Measurements from ENCODE around the genes AMMECR1L, SAP130 and PLEKHB2.

DNA sequence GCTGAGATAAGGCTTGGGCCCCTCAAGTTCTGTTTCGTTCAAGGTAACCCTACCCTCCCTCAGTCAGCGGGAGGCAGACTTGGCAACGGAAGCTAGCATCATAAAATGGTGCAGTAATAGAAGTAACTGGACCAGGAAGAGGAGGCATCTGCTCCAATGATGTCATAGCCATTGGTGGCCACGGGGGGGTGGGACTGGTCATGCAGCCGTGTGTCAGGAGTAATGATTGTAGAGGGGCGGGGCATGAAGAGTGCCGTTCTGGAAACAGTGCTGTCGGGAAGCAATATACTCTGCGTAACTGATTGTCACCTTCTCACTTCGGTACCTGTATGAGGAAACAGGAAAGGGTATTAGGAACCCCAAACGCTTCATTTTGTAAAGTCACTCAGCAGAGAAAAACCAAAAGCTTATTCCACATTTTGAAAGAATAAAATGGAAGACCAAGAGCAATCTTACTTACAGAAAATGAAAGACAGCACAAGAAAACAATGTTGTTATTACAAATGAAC lies 7.0 kb upstream of the POLR2D start:
- PRO-cap, result no peak

GRCh38 chr2:127873748-127874383 lies 11.9 kb downstream of the AMMECR1L start:
- PRO-cap, result no peak

DNA sequence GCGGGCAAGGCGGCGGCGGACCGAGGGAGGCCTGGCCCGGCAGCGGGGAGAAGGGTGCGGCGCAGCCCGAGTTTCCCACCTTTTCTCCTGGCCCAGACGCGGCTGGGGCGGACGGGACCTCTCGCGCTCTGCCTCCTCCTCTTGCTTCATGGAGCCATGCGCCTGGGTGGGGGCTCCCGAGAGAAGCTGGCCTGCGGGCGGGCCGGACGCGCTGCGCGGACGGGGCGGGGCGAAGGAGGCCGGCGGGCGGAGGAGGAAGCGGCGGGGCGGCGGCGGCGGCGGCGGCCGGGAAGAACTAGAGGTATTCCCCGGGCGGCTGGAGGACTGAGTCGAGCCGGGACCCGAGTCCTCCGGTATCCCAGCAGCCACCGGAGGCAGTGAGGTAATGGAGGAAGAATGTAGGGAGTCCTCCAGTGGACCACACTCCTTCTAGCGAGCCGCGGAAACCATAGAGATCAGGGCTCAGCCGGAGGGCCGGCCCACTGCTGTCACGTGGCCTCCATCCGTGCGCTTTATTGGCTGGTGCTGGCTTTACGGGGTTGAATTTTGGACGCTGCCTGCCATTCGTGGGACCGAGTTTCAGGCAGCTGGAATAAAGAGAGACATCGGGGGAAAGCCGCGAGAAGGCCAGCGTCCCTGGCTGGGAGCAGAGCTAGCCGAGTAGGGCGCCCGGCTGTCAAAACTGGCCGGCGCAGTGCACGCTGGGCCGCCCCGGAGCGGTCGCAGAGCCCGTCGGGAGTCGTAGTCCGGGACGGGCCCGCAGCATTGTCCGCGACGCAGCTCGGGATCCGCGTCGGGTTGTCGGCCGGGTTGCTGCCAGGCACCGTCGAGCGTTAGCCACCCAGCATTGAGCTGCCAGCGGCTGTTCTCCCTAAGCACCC lies at the start of gene AMMECR1L:
AMMECR1L (minus strand) TSS at position 226 of the 881 bp plus-strand sequence.
- PRO-cap, result unidirectional peak, plus-strand start at position 242 of the sequence; unidirectional peak, minus-strand start at position 428 of the sequence; unidirectional peak, plus-strand start at position 765 of the sequence

- PRO-cap, result bidirectional peak, plus-strand start at chr2:128027577, minus-strand start at chr2:128027306; bidirectional peak, plus-strand start at chr2:128028354, minus-strand start at chr2:128028093
These were observed at the start of gene SAP130 for GRCh38 chr2:128027442-128028183. Gene SAP130, minus strand, starts transcription at chr2:128028059.

- PRO-cap, result no peak
These were observed 51.4 kb downstream of the HS6ST1 start for GRCh38 chr2:128267138-128267710.

GRCh38 chr2:128347779-128348550 lies 29.3 kb upstream of the HS6ST1 start:
- PRO-cap, result no peak

DNA sequence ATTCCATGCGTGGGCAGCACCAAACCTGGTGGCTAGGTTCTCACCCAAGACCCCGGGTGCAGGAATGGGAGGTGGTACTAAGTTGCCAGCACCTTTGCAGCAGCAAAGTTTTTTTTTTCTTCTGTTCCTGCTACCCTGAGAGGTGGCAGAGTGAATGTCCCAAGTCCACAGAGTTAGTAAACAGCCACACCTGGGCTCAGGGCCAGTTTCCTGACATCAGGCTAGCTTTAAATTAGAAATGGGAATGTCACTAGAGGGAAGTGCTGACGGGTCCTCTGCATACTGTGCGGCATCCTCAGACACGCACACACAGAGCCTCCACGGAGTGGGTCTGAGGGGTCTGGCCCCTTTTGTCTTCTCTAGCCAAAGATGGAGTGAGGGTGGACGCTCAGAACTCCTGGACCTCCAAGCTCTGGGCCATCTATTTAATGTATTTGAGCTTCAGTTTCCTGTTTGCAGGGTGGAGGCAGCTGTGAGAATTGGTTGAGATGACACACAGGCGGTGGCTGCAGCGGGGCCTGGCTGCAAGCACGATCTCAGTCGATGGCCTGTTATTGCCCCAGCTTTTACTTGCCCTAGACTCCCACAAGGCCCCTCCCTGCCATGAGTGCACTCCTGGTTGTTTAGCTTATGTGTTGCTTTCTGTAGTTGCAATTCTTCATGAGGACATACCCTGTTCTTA lies 751.3 kb upstream of the HS6ST1 start:
- PRO-cap, result no peak

GRCh38 chr2:129934810-129935299 lies 44.6 kb upstream of the RAB6C start:
- PRO-cap, result no peak

DNA sequence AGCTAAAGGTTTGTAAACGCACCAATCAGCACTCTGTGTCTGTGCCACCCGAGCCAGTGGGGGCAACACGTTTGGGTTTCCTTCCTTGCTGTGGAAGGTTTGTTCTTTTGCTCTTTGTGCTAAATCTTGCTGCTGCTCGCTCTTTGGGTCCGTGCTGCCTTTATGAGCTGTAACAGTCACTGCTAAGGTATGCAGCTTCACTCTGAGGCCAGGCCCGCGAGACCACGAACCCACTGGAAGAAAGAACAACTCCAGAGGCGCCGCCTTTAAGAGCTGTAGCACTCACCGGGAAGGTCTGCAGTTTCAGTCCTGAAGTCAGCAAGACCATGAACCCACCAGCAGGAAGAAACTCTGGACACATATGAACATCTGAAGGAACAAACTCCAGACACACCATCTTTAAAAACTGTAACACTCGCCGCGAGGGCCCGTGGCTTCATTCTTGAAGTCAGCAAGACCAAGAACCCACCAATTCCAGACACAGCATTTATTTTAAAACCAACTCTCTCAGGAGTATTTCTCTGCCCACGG lies 13.8 kb downstream of the CCDC115 start:
- PRO-cap, result no peak

GRCh38 chr2:130332315-130332856 lies 9.6 kb downstream of the CCDC115 start:
- PRO-cap, result no peak

DNA sequence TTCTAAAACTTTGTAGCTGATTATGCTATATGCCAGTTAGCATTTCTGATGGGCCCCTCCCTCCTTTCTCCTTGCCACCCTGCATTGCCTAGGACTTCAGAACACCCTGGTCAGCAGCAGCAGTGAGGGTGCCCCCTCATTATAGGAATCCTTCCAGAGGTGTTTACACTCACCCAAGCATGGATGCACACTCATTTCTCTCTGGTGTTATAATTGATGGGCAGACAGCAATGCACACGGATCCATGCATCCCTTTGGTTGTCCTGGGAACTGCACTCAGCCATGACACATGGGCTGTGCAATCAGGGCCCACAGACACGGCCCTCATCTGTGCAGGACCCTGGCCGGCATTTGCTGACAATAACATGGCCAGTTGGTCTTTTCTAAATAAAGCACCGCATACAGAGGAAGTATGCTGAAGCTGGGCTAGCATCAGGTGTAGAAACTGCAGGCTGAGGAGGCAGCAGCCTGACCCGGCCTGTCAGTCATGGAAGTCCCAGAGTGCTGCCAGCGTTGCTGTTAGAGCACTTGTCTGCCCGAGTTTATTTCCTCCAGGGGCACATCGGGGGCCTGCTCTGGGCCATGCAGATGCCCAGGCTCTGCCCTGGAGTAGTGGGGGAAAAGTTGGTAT lies 4.3 kb upstream of the PTPN18 start:
- PRO-cap, result no peak

DNA sequence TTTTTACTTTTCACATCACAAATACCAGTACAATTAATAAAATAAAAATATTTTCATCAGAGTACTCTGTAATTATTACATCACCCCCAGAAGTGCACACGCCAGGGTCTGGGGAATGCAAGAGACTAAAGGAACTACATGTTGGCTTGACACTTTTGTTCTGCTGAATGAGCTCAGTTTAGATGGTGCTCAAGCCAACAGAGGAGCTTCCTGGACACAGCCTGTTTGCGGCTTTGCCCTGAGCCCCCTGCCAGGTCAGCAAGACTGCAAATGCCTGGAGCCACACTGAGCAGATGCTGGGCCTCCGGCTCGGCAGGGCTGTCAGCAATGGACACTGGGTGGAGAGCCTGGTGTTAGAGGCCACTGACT lies 31.9 kb downstream of the PTPN18 start:
- PRO-cap, result no peak

DNA sequence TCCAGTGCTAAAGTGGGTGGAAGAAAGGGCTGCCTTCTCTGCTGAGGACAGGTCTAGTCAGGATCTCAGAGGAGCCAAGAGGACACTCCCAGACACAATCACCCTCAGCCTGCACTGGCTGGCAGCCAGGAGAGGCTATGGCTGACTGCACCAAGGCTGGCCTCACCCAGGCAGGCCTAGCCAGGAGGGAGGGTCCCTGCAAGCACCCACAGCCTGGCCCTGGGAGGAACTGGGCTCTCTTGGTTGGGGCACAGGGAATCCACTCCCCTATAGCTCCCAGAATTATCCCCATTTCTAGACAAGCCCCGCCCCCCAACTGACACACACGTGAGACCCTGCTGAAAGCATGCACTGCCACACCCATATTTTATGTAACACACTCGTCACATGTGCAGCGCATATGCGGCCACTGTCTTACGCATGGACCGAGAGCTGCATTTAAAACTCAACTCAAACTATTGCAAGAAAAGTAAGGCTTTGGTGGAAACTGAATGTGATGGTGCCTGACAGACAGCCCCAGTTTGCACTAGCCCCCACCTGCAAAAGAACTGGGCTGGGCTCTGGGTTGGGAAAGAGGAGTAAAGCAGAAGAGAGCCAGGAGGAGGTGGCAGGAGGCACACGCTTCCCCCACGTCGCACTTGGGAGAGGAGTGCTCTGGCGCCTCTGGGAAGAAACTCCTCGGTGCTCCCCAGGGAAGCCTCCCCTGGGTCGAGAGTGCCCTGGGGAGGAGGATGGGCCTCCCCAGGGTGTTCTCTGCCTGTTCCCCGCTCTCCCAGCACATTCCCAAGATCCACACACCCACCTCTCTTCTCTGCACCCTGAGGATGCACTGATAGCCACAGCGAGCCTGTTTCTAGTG lies 28.9 kb upstream of the ARHGEF4 start:
- PRO-cap, result no peak

- PRO-cap, result no peak
These were observed 53.3 kb downstream of the FAM168B start for GRCh38 chr2:131039875-131040411.

DNA sequence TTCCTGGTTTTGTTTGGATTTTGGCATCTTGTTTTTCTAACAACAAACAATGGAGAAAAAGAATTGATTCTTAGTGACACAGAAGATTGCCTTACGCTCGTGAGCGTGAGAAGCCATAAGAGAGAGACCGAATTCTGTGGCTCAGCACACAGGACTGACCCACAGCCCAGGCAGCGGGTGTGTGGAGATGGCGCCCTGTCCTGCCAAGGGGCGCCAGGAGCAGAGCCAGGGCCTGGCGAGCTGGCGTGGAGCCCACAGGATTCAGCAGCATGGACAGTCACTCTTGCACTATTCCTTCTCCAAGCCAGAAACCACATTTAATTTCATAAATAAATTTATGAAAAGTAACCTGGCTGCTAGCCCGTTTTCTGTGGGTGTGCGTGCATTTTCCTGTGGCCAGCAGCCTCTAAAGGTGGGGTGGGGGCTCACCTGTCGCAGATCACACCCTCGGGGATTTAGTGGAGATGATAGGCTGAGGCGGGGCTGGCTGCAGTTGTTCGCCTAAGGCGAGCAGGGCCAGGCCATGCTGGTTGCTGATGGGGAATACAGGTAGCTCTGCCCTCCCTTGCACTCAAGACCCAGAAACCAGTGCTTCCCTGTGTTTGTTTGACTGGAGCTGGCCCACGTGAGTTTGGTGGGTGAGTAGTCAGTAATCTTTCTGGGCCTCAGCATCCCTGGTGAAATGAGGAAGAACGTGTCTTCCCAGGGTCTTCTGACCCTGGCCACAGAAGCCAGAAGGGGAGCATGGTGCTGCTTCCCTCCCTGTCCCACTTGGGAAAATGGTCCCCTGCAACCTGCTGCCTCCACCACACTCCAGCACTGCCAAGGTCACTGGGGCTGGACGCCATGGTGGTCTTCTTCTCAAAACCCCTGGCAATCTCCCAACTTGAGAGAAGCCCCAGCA lies 46.1 kb downstream of the FAM168B start:
- PRO-cap, result no peak

DNA sequence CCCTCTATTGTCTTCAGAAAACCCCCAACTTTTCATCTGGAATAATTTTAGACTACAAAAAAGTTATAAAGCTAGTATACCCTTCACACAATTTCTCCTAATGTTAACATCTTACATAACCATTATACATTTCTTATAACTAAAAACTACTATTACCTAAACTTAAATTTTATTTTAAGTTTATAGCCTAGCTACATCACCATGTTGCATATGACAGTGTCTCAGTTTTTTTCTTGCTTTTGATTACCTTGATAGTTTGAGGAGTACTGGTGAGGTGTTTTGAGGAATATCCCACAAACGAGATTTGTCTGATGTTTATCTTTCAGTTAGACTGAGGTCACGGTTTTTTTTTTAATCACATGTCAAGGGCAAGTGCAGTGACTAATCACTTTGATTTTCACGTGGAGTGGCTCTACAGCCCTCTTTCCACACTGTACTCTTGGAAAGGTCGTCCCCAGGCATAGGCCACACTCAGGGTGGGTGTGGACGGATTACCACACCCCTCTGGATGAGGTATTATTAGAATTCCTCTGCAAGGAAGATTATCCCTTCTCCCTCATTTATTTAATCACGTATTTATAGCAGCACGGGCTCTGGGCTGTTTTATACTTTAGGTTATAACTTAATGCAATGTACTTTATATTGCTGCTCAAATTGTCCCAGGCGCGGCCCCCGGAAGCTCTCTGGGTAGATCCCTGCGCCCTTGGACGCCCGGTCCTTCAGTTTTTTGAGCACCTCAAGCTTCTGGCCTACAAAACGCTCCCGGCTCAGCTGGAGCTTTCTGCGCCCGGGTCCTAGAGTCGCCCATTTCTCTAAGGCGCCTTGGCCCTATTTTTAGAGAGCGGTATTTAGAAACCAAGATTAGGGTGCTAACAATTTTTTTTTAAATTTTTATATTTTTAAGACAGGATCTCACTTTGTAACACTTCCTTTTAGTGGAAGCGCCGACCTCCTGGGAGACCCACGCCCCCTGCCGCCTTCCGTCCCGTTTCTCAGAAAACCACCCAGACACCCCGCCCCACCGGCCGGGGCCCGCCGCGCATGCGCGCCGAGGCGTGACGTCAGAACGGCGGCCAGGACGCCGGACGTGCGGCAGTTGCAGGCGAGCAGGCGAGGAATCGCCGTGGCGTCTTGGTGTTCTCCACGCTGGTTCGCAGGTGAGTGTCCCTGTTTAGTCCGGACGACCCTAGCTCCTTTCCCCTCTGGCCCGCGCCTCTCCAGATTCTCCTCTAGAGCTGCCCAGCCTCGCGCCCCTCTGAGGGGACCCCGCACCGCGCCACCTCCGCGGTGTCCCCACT lies at the start of gene PLEKHB2:
PLEKHB2 (plus strand) TSS at position 1,095 of the 1,298 bp plus-strand sequence.
- PRO-cap, result bidirectional peak, plus-strand start at position 388 of the sequence, minus-strand start at position 433 of the sequence; unidirectional peak, minus-strand start at position 729 of the sequence; bidirectional peak, plus-strand start at position 1,095 of the sequence, minus-strand start at position 994 of the sequence

DNA sequence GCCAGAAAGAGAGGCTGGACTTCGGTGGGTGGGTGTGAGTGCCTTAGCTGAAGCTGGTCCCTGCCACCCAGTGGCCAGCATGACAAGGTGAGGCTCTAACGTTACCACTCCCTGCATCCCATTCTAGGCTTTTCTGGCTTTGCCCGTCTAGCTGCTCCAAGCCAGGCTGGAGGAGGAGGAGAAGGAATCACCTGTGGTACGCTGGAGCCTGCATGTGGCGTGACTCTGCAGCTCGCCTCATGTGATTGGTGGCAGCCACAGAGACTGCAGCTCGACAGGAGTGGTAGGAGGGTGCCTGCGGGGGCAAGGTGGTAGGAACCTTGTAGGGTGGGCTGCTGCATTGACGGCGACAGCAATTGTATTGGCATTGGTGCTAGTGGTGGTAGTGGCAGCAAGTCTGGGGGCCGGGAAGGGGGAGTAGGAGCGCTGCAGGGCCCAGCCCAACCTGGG lies 17.3 kb downstream of the CCDC74A start:
- PRO-cap, result no peak

- PRO-cap, result no peak
These were observed 146.2 kb downstream of the CCDC74A start for GRCh38 chr2:131673867-131674360.

DNA sequence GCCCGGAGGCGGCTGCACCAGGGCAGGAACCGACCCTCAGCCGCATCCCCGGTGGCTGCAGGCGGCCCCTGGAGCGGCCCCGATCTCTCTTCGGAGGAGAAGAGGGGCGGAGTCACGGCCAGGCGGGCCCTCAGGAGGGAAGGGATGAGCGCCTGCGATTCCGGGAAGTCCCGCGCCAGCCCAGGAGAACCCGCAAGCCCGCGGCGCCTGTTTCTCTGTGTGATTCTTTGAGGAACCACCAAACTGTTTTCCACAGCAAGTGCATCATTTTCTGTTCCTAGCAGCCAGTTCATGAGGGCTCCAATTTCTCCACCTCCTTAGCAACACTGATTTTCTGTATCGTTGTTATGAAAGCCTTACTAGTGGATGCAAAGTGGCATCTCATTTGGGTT lies 63.1 kb upstream of the GPR39 start:
- PRO-cap, result no peak

- PRO-cap, result no peak
These were observed 21.6 kb downstream of the NCKAP5 start for GRCh38 chr2:133546745-133546968.

Measured in pulmonary lymph node (tissue), 1 donor.